Left ventricle myocardium (tissue), 1 donor: ENCODE data around the gene TNFSF9.

DNA sequence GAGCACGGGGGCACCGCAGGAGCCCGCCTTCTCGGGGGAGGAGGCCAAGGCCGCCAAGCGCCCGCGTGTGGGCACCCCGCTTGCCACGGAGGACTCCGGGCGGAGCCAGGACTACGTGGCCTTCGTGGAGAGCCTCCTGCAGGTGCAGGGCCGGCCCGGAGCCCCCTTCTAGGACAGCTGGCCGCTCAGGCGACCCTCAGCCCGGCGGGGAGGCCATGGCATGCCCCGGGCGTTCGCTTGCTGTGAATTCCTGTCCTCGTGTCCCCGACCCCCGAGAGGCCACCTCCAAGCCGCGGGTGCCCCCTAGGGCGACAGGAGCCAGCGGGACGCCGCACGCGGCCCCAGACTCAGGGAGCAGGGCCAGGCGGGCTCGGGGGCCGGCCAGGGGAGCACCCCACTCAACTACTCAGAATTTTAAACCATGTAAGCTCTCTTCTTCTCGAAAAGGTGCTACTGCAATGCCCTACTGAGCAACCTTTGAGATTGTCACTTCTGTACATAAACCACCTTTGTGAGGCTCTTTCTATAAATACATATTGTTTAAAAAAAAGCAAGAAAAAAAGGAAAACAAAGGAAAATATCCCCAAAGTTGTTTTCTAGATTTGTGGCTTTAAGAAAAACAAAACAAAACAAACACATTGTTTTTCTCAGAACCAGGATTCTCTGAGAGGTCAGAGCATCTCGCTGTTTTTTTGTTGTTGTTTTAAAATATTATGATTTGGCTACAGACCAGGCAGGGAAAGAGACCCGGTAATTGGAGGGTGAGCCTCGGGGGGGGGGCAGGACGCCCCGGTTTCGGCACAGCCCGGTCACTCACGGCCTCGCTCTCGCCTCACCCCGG lies 182.6 kb downstream of the KDM4B start:
- PRO-cap: no peak

GRCh38 chr19:5274050-5274362 lies 66.6 kb downstream of the PTPRS start:
- PRO-cap: no peak

DNA sequence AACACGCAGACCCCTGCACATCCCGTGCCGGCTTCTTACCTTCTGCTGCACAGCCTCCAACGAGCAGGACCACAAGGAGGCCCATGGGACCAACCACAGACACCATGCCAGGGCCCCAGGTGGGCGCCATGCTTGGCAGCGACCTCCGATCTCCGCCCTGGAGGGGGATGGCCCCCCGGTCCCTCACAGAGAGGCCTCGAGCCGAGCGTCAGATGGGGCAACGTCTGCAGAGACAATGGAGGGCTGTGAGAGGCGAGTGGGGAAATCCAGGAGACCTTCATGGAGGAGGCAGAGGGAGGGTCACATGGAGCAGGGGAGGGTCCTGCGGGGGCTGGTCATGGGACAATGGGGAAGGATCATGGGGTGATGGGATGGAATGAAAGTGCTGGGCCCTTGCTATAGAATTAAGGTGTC lies 54.6 kb downstream of the PTPRS start:
- PRO-cap: no peak

DNA sequence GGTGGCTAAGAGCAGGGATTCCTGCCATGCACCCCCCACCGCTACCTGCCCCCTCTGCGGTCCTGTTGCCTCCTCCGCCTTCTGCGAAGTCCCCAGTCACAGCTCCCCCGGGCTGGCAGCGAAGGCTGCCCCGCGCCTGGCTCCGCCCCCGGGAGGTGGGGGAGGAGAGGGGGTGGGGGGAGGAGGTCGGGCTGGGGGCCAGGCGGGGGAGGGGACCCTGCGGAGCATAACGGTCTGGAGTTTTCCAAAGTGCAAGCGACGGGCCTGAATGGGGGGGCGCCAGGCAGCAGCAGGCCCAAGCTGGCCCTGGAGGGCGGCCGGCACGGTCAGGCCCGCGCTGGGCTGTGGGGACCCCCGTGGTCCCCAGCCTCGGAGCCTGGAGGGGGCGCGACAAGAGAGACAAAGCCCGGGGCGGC lies 47.9 kb downstream of the PTPRS start:
- PRO-cap: bidirectional peak, plus-strand start at position 227 of the sequence, minus-strand start at position 94 of the sequence

DNA sequence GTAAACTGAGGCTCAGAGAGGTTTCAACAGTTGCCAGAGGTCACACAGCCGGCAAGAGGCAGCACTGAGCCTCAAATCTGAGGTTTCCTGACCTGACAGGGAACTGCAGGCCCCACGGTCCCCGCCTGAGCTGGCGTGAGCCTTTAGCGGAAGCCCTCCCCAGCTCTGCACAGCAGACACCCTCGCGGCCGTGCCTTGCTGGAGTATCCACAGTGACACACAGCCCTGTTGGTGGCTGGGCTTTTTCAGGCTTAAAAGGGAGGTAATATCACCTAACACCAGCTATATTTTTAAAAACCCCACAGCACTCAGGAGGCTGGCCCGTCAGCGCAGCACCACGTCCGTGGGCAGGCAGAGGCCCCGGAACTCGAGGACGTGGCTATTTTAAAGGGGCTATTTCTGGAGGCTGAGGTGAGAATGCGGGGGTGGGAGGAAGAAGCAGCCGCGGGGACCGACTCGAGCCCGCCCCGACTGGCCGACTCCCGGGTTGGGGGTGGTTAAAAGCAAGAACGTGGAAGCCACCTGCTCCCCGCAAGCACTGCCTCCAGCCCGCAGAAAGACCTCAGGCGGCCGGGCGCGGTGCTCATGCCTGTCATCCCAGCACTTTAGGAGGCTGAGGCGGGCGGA lies 18.5 kb downstream of the PTPRS start:
- PRO-cap: no peak

- PRO-cap: no peak
These were observed 1.2 kb downstream of the PTPRS start for GRCh38 chr19:5339322-5339940.

DNA sequence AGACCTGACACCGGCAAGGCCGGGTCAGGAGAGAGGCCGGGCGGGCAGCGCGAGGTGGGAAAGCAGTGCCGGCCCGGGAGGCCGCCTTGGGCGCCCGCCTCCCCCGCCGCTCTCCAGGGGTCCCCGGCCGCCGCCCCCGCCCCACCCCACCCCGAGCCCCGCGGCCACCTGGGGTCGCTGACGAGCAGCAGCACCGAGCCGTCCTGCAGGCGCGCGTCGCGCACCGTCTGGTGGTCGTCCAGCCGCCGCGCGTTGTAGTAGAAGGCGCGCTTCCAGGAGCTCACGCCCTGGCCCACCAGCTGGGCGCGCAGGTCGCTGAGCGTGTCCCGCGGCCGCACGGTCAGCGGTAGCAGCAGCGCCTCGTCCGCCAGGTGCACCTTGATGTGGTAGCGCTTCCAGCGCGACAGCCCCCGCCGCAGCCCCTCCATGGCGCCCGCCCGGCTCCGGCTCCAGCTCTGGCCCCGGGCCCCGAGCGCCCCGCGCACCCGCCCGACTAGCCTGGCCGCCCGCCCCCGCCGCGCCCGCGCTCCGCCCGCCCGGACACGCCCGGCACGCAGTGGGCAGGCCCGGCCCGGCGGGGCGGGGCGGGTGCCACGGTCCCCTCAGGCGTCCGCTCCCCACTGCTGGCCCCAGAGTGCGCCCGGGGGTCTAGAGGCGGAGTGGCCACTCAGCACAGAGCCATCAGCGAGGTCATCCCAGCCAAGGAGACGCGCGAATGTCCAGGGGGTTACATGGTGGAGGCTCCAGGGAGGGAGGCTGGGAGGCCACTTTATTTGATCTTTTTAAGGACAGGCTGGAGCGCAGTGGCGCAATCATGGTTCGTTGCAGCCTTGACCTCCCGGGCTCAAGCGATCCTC lies 54.9 kb downstream of the SAFB2 start:
- PRO-cap: no peak

- PRO-cap: no peak
These were observed 530 bp downstream of the SAFB start for GRCh38 chr19:5623564-5623661.

- PRO-cap: no peak
These were observed 27.3 kb downstream of the MICOS13 start for GRCh38 chr19:5652865-5653597.

DNA sequence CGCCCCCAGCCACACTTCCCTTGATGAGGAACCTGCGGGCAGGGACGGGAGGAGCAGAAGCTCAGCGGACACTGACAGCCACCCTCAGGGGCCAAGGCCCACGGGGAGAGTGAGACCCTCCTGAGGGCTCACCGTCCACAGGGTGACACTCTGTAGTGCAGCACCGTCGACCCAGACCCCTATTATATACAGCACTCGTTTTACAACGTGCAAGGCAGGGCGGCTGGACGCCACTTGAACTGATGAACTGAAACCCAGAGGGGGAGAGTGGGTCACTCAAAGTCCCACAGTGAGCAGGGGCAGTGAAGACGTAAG lies 627 bp downstream of the MICOS13 start:
- PRO-cap: bidirectional peak, plus-strand start outside the sequence, minus-strand start at position 181 of the sequence

- PRO-cap: no peak
These were observed 1.5 kb downstream of the LONP1 start for GRCh38 chr19:5718364-5718988.

- PRO-cap: no peak
These were observed 8.5 kb upstream of the FUT6 start for GRCh38 chr19:5847747-5848623.

DNA sequence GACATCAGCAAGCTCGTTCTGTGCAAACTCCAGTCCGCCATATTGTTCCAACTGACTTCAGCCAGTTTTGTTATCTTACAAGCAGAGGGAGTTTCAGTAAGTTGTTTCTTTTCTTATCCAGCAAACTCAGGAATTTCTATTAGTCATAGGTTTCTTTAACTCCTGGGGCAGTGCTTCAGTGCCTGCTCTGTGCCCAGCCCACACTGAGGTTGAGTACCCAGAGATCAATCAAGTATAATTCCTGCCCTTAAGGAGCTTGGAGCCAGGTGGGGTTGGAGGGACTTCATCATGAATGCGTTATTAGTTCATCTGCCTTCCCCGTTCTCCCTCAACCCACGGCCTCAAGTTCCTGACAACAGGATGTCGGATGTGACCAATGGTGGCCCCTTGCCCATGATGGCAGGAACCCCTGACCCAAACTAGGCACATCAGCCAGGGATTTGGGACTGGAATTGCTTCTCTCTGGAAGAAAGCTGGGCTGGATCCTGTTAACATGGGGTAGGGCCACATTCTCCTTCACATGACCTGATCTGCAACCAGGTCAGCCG lies 7.6 kb upstream of the RANBP3 start:
- PRO-cap: no peak

DNA sequence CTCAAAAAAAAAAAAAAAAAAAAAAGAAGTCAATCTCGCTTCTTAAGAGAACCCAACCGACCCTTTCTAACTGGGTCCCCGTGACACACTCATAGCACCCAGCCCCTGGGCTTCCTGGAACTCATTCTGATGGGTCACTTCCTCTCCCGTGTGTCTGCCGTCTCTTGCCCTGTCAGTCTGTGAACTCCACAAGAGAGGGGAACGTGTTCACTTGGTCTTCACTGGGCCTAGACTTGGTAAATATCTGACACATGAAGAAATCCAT lies 35.8 kb downstream of the MLLT1 start:
- PRO-cap: no peak

- PRO-cap: no peak
These were observed 17.7 kb downstream of the MLLT1 start for GRCh38 chr19:6261998-6262611.

- PRO-cap: no peak
These were observed 9.7 kb downstream of the MLLT1 start for GRCh38 chr19:6269998-6270569.

DNA sequence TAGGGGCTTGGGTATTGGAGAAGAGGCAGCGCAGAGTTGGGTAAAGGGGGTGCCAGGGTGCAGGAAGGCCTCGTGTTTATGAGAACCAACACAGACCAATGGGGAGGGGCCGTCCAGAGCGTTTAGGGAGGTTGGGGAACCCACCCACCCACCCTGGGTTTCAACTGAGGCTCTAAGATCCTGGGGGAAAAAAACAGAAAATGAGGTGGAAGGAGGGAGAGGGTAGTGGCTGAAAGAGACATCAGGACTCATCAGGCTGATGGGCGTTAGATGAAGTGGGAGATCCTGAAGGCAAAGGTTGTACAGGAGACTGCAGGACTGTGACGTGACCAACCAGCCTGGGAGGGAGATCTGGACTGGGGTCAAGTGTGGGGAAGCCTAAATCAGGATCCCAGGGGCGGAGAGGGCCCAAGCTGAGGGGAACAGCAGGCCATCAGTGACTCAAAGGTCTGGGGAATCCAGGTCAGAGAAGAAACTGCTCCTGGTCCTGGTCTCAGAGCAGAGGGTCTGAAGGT lies 1.4 kb downstream of the MLLT1 start:
- PRO-cap: no peak

DNA sequence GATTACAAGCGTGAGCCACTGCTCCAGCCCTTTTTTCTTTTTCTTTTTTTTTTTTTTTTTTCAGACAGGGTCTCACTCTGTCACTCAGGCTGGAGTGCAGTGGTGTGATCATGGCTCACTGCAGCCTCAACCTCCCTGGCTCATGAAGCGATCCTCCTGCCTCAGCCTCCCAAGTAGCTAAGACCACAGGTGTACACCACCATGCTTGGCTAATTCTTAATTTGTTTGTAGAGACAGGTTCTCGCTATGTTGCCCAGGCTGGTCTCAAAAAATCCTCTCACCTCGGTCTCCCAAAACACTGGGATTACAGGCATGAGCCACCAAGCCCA lies 21.3 kb upstream of the MLLT1 start:
- PRO-cap: no peak

- PRO-cap: no peak
These were observed 795 bp downstream of the ALKBH7 start for GRCh38 chr19:6373404-6373774.

GRCh38 chr19:6530543-6531551 lies at the start of gene TNFSF9:
Gene TNFSF9 (plus strand): TSS chr19:6531026.
- PRO-cap: bidirectional peak, plus-strand start at chr19:6531026, minus-strand start at chr19:6530836